Ascending aorta (tissue), 1 donor: ENCODE measurements around a stretch of chr1.

DNA sequence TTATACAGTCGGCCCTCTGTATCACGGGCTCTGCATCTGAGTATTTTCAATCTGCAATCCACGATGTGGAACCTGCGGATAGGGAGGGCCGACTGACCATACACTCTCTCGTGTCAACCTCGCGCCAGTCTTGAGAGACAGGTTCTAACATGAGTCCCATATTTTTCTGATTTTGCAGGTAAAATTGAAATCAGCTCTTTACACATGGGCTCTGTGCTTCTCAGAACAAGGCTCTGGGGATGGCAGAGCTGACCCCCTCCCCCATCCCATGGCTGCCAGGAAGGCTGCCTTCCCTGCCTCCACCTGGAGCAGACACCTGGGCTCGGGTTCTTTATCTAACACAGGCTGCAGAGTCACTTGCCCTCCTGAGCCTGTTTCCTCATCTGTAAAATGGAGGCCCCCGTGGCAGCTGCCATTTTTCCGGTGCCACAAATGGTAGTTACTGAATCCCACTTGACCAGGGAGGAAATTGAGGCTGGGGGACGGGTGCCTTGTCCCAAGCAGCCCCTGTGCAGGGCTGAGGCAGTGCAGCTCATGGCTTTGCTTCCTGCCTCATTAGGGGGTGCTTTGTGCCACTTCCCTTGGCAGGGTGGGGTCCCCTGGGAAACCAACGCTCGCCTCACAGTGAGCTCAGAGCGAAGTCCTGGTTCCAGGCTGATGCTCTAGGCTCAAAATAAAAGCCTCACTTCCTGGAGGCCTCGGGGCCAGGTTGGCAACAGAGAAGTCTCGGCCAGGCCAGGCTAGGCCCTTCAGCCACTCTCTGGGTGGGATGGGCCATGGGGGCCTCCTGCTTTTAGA lies 7.0 kb downstream of the LAPTM5 start:
- PRO-cap = no peak

GRCh38 chr1:30759767-30760481 lies 2.4 kb upstream of the LAPTM5 start:
- PRO-cap = no peak

DNA sequence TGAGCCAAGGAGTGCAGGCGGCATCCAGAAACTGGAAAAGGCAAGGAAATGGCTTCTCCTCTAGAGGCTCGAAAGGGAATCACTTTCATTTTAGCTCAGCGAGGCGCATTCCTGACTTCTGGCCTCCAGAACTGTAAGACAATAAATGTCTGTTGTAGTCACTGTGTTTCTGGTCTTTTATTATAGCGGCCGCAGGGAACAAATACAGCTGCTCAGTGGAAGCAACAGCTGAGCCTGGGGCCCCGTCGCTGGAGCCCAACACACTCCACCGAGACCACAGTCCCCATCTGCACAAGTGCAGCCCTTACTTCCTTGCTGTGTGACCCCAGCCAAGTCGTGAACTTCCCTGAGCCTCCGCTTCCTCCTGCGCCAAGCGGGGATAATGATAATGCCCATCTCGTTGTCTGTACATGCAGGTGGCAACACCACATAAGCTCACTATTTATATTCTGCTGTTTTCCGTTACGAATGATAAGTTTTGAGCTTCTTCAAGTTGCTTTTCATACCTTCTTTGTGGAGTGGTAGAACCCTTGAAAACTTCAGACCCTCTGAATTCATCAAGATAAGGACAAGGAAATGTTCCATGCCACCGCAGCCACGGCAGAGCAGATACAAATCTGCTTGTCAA lies 3.1 kb upstream of the LAPTM5 start:
- PRO-cap = no peak

GRCh38 chr1:30761215-30762155 lies 3.9 kb upstream of the LAPTM5 start:
- PRO-cap = no peak

DNA sequence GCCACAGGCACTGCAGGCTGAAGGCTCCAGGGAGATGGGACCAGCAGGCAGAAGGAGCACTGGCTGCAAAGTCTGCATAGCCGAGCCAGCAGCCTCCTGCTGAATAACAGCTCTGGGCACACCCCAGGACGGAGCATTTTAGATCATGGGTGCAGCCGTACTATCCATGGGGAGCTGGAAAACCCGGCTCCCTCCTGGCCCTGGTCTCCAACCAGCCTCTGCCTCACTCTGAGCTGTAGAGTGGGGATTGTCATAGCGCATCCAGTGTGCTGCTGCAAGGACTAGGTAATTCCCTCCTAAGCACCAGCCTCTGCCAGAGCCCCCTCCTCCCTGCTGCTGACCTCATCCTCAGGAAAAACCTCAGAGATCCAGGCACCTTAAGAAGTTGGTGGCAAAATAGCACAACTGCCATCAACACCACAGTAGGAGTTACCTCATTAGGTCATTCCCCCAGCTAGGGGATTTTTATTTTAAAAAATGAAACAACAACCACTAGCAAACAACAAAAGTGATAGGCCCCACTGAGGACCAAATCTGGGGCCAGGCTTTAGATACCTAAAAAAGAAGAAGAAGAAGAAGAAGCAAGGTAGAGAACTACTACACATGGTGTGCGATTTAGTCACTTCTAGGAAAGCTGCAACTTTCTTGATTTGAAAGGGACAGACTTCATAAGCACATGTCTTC lies 5.0 kb upstream of the LAPTM5 start:
- PRO-cap = no peak

GRCh38 chr1:30765610-30766301 lies 8.2 kb upstream of the LAPTM5 start:
- PRO-cap = no peak

DNA sequence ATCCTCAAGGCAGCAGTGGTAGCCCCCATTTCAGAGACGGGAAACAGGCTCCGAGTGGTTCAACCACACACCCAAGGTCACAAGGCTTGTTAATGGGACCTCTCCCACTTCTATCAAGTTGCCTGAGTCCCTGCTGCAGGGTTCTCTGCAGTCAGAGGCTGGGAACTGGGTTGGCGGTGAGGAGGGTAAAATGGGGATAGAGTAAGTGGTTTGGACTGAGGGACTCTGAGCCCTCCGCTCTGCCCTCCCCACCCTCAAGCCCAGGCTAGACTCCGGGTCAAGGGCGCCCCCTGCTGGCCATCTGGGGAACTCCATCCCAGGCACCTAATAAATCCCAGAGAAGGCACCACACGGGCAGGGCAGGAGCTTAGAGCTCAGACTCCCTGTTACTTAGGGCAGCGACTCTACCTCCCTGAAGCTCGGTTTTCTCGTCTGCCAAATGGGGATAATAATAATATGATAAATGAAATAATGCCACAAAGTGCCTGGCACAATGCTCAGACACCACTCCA lies 22.0 kb upstream of the LAPTM5 start:
- PRO-cap = no peak

- PRO-cap = no peak
These were observed 64.1 kb downstream of the PUM1 start for GRCh38 chr1:31001278-31001980.

DNA sequence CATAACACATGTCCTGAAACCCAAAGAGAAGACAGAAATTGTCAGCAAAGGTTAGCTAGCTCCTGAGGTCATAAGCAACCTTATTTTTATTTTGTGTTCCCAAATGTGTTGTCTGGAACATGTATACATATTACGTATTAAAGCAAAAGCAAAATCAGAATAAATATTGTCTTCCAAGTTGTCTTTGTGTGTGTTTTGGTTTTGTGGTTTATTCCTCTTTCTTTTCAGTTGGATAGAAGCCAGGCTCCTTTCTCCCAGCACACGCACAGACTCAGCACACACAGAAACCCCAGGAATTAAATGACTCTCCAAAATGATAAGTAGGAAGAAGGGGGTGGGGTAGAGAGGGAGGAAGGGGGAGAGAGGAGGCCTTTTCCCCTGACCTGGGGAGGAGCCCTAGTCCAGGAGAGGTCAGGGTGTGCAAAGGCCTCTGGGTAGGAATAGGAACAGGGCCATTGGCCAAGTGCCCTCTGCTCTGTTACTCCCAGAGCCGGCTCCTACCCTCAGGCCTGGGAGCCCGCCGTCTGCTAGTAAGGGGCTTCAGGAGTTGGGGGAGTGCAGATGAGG lies 35.5 kb upstream of the PUM1 start:
- PRO-cap = no peak

- PRO-cap = no peak
These were observed 21.1 kb downstream of the SERINC2 start for GRCh38 chr1:31433819-31434761.

DNA sequence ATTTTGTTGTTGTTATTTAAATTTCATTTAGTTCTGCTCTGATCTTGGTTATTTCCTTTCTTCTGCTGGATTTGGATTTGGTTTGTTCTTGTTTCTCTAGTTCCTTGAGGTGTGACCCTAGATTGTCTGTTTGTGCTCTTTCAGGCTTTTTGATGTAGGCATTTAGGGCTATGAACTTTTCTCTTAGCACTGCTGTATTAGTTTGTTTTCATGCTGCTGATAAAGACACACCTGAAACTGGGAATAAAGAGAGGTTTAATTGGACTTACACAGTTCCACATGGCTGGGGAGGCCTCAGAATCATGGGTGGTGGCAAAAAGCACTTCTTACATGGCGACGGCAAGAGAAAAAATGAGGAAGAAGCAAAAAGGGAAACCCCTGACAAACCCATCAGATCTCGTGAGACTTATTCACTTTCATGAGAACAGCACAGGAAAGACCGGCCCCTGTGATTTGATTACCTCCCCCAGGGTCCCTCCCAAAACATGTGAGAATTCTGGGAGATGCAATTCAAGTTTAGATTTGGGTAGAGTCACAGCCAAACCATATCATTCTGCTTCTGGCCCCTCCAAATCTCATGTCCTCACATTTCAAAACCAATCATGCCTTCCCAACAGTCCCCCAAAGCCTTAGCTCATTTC lies 59.3 kb downstream of the SERINC2 start:
- PRO-cap = no peak

DNA sequence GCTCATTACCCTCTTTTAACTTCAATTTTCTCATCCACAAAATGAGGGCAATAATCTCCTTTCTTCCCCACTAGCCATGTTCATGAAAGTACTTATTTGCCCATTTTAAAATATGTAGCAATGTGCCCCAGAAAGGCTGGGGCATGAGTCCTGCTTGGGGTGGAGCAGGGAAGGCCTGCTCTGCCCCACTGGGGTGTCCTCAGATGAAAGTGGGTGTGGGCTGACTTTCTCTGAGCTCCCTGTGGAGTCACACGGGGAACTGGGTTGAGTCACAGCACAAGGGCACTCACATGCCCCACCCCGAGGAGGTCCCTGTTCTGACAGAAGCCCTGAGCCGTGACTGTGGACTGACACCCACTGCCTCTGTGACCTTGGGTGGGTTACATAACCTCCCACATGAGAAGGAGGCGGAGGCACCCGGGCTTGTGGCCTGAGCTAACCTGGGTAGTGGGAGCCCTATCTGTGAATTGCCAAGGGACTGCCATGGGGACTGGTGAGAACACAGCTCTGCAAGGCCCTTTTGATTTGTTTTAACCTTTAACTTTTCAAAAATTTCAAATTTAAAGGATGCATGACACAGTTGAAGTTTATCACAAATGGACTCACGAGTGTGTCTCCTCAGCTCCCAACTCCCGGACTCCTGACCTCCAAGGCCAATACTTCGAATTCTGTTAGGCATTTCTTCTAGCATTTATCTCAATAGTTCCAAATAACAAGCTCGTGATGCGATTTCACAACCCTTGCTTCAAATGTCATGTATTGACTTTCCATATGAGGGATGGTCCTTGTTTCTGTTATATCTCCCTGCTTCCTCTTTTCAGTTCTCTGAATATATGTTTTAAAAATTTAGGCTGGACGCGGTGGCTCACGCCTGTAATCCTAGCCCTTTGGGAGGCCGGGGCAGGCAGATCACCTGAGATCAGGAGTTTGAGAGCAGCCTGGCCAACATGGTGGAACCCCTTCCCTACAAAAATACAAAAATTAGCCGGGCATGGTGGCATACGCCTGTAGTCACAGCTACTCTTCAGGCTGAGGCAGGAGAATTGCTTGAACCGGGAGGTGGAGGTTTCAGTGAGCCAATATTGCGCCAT lies 52.3 kb upstream of the TINAGL1 start:
- PRO-cap = no peak

DNA sequence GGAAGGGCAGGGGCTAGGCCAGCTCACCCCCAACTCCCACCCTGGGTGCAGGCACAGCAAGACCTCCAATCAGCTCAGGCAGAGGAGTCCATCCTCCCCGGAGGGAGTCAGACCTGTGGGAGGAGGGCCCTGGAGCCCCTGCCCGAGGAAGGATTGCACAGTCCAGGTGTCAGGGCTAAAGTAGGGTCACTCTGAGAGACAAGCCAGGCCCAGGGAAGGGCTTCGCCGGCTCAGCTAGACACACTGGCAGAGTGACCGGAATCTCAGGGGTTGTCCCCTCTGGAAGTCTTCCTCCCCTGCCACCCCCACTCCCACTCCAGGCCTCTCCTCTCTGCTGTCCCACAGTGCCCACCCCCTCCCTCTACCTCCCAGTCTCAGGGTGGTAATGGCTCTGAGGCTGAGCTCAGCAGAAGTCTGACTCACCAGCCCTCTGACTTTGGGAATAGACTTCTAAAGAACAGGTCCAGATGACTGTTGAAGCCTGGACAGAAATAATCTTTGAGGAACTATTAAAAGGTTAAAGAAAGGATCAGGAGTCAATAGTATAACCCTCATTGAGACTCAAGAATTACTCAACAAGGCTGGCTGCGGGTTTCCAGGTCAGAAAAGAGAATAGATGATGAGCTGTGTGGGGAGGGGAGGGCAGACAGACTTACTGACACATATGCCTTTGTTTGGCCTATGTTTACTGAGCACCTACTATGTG lies 8.0 kb downstream of the HCRTR1 start:
- PRO-cap = no peak

- PRO-cap = no peak
These were observed 23.7 kb downstream of the COL16A1 start for GRCh38 chr1:31680169-31680460.

DNA sequence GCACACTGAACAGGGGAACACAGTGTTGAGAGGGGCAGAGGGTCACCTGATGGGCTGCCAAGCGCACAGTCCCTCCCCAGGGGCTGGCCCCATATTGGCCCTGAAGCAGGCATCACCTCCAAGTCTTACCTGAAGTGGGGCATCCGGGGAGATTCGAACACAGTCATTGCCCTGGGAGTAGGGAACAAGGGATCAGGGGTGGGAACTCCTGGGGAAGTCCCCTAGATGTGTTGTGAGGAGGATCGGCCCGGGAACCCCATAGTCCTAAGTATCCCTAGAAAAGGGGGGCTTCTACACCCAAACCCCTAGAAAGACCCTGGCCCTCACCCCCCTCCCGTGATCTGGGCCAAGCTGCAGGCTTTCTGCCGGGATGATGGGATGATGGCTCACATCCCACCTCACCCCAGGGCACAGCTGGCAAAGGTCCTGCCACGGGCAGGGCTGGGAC lies 11.2 kb downstream of the COL16A1 start:
- PRO-cap = no peak

GRCh38 chr1:31695780-31696662 lies 7.8 kb downstream of the COL16A1 start:
- PRO-cap = no peak

DNA sequence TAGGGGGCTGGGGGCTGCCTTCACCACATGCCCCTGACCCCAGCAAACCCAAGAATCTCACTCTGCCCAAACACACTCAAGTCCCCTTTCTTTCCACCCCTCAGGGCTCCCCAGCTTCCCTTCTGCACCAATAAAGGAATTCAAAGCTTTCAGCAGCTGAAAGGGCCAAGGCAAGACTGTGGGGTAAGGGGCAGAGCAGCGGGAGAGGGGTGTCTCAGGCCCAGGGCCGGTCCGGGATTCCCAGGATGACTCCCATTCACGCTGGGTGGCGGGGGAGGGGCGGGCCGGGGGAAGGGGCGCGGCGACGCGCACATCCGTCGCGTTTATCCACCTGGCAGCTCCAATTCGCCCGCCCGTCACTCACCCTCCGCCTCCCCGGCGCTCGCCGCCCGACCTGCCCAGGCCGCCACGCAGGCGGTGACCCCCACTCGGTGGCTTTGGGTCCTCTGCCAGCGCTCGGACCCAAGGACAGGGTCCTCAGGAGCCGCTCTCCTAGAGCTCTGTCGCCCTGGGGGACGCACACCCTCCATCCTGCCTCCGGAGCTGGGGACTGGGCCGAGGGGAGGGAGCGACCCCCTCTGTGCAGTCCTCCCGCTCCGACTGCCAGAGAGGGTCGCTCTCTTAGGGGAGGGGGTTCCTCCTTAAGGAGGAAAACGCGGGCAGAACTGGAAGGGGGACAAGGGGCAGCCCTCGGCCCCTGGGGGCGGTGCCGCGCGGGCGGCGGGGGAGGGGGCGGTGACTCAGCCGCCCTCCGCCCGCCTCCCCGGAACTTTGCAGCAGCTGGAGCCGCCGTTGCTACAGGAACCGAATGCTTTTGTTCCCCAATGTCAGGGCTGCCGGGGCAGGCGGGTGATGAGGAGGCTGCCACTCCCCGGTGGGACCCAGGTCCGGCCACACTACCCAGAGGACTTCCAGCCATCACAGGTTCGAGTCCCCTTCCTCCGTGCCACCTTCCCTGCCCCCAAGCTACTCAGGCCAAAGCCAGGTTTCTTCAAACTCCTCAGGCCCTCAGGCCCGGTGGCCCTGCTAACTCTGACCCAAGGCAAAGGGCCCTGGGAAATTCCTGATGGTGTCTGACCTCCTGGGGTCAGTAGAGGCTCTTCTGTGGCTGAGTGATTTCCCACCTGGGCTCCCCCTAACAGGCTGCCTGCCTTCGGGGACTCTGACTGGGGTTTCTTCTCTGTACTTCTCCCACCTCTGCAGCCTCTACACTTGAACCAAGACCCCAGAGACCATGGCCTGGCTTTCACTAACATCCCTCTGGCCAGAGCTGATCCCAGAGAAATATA lies 3.4 kb downstream of the ADGRB2 start:
- PRO-cap = no peak

DNA sequence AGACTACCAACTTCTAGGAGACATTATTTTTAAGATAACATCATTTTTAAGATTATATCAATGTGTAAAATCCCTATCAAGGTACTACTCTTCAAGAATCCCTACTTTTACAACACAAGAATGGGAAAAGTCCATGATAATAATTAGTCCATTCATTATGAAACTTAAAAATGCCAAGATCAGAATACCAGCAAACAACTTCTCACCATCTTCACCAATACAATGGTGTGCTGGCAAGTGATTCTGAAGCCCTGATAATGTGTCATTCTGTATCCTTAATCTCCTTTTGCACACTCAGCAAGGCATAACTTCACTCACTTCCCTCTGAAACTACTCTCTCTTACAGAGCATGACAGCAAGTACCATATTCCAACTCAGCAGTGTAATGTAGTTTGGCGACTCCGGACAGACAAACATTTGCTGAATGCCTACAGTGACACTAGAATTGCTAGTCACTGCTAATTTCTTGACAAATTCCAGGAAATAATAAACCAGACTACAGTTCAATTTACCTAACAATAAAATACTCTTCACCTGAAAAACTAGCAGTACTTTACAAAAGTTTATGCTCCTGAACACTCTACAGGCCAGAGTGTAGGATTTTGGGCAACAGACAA lies 1.6 kb downstream of the PTP4A2 start:
- PRO-cap = no peak

GRCh38 chr1:31938480-31939271 lies 508 bp upstream of the PTP4A2 start:
- PRO-cap = bidirectional peak, plus-strand start at chr1:31938594, minus-strand start at chr1:31938362

DNA sequence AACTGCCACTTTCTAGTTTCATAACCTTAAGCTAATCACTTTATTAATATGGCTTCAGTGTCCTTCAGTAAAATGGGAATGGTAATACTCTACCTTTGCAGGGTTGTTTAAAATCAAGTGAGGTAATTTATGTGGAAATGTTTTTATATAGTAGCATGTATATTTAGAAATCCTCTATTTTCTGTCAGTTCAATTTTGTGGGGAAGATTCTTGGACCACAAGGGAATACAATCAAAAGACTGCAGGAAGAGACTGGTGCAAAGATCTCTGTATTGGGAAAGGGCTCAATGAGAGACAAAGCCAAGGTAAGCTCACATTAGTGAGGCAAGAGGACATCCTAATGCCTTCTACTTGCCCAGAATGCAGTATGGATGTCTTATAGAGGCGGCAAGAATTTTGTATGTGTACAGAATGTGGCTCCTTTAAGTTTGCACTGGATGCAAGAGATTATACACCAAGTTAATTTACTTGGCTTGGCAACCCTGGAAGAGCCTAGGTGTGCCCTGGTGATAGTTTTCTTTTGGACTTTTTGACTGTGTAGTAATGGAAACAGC lies 17.7 kb downstream of the KHDRBS1 start:
- PRO-cap = no peak